Placental pericyte (primary cell): ENCODE measurements around the gene DEFB121.

GRCh38 chr20:29489132-29489459, 1768.4 kb upstream of the DEFB115 start:
- CAGE, long polyA plus RNA, result no peak

DNA sequence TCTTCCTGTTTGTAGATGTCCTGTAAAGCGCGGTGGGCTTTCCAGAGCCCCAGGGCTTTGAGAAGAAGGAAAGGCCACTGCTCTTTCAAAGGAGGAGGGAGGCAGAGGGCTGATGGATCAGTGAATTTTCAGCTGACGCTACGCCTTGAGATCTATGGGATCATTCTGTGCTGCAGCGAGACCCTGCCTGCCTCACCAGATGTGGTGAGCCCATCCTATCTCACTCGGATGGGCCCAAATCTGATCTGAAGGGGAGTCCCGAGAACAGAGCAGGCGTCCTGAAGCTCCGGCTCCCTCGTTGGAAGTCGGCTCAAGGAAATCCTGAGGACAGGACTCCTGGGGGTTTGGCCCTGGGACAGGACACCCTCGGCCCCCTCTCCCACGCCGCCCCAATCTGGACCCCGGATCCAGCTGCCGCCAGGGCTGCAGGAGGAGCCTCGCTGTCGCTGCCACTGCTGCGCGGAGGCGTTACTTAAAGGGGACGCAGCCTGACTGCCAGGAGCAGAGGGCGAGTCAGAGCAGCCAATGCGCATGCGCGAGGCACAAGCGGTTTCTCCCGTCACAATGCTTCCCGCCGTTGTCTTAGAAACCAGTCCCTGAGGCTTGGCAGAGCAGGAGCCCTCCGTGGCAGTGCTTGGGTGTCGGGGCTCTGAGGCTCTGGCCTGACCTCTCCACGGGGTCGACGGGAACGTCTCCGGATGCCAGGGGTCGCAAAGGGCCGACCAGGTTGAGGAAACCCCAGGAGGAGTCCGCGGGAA, 1568.0 kb upstream of the DEFB115 start:
- CAGE, long polyA plus RNA, result no peak

GRCh38 chr20:29873853-29874271, 1383.6 kb upstream of the DEFB115 start:
- CAGE, long polyA plus RNA, result no peak

- CAGE, long polyA plus RNA, result no peak
Measured at GRCh38 chr20:29883951-29884933, 1373.2 kb upstream of the DEFB115 start.

- CAGE, long polyA plus RNA, result no peak
Measured at GRCh38 chr20:30283273-30284020, 974.0 kb upstream of the DEFB115 start.

DNA sequence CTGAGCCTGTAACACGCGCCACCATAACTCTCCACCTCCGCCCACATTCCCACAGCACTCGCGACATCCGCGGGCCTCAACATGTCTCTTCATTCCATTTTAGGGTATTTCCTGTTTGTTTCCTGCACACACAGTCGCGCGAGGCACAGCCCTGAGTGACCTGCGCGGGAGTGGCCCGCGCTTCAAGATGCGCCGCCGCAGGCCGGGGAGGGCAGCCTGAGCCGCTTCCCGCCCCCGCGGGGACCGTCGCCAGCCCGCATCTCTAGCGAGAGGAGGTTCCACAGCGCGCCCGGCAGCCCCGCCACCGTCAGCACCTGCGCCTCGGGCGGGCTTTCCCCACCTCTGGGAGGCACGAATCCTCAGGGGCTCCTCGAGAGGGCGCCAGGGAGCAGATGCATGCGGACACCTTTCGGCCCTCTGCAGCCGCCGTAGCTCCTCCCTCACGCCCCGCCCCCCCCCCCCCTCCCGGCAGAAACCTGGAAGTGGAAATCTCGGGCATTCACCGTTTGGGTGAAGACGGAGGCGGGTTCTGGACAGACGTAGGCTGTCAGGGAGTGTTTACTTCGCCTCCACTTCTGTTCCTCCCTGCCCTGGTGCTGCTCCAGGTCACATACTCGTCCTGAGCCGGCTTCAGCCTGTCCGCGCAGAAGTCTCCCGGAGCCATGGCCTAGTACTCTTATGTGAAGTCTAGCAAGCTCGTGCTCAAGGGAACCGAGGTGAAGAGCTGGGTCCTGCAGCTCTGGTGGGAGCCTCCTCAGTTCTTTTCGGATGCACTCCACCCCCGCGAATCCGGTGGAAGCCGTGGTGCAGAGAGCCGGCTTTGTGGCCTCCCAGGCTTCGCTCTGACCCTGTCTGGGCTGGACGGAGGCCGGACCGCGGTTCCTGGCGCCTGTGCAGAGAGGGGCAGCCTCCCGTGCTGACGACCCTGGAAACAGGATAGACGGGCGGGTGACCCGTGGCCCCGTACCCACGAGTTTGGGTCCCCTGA, 880.5 kb upstream of the DEFB115 start:
- CAGE, long polyA plus RNA, result no peak

GRCh38 chr20:30537200-30537795, 720.2 kb upstream of the DEFB115 start:
- CAGE, long polyA plus RNA, result no peak

GRCh38 chr20:30586303-30586604, 671.2 kb upstream of the DEFB115 start:
- CAGE, long polyA plus RNA, result no peak

DNA sequence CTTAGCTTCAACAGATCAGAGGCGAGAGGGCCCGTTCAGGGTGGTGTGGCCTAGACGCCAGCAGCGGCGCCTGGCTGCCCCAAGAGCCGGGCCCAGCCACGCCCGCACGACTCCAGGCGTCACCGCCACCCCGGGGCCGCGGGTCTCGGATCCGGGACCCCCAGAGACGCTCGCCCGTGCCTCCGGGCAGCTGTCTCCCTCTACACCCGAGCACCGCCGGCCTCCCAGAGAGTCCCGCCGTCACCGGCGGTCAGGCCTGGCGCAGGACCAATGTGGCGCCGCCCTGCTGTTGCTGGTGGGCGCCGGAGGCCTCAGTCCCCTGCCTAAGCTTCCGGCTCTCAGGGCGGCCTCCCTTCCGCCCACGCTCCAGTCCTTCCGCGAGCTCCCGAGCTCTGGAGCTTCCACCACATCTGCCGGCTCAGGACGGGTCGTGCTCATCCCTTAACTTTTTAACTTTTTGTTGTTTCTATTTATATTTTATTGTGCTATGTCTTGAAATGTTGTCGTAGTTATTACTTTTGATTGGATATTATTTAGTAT, 441.2 kb upstream of the DEFB115 start:
- CAGE, long polyA plus RNA, result no peak

DNA sequence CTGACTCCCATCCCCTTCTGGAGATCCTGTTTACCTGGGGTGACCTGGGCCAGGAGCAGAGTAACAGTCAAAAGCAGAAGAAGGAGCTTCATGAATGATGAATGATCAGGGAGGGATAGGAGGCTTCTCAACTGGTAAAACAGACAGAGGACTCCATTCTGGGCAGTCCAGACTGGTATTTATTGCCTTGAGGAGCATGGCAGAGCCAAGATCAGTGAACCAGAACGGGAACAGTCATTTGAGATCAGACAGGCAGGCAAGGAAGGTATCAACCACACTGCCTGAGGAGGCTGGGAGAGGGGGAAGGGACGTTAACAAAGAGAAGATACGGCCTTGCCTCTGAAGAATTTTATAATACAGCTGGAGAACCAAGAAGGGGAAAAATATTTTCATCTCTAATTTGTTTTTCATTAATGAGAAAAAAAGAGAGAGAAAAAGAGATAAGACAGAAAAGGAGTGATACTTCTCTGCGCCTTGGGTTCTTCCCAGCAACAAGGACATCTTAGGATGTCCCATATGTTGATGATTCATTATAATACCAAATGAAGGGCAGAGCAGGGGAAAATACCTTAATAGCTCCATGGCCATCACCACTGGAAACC, at the start of gene DEFB121:
TSS of gene DEFB121 (minus strand) at position 155 of the 602 bp plus-strand sequence.
- CAGE, long polyA plus RNA, result no peak

DNA sequence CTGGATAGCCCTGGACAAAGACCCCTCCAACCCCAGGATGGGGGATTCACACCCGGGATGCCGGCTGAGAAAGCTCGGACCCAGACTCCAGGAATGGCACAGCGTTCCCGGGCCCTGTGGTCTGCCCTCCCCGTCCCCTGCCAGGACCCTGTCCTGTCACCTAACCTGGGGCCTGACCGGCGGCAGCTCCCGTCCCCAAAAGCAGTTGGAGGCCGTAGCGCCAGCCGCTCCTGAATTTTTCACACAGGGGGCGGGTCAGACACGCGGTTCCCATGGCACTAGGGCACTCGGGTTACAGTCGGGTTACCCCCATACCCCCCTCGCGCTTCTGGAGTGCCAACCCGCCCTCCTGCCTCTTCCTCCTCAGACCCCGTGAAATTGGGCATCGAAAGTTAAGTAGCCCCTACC, 434 bp downstream of the REM1 start:
- CAGE, long polyA plus RNA, result no peak

- CAGE, long polyA plus RNA, result no peak
Measured at GRCh38 chr20:31605403-31606414, 620 bp downstream of the ID1 start.

- CAGE, long polyA plus RNA, result no peak
Measured at GRCh38 chr20:31608961-31609332, 3.9 kb downstream of the ID1 start.

DNA sequence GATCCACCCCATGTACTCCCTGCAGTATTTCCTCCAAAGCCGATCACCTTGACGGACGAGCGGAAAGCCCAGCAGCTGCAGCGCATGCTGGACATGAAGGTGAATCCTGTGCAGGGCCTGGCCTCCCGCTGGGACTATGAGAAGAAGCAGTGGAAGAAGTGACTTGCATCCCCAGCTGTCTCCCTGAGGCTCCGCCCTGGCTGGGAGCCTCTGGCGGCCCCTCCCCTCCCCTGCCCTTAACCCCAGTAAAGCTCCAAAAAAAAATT, 7.0 kb downstream of the COX4I2 start:
- CAGE, long polyA plus RNA, result no peak

DNA sequence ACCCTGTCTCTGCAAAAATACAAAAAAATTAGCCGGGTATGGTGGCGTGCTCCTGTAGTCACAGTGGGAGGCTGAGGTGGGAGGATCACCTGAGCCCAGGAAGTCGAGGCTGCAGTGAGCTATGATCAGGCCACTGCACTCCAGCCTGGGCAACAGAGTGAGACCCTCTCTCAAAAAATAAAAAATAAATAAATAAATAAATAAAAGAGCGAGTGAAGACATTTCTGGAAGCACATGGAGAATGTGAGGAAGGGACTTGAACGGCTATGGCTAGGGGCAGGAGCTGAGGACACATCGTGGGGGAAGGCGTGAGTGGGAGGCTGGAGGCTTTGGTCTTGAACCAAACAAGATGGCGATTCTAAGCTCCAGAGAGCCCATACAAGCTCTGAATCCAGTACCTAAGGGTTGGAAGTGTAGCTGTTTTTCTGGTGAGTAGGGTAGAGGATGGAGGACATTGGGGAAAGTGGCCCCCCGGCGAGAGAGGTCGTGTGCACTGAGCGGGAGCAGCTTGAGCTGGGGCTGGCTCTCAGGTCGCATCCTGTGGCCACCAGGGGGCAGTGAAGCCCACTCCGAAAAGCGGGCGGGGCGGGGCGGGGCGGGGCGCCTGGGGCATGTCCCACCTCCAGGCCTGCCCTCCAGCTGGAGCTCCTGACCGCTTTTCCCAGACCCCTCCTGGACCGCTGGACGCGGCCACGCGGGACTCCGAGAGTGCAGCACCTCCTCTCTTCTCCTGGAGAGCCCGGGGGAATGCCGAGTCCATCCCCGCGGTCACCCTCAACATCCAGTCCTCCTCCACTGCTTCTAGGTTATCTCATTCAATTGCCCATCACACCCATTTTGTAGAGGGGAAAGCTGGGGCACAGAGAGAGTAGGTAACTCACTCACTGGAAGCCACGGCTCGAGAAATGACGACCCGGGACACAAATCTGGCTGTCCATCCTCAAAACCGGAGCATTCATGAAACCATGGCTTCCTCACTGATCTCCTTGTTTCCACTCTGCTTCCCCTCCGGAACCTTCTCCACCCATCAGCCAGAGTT, 23.8 kb downstream of the COX4I2 start:
- CAGE, long polyA plus RNA, result no peak

DNA sequence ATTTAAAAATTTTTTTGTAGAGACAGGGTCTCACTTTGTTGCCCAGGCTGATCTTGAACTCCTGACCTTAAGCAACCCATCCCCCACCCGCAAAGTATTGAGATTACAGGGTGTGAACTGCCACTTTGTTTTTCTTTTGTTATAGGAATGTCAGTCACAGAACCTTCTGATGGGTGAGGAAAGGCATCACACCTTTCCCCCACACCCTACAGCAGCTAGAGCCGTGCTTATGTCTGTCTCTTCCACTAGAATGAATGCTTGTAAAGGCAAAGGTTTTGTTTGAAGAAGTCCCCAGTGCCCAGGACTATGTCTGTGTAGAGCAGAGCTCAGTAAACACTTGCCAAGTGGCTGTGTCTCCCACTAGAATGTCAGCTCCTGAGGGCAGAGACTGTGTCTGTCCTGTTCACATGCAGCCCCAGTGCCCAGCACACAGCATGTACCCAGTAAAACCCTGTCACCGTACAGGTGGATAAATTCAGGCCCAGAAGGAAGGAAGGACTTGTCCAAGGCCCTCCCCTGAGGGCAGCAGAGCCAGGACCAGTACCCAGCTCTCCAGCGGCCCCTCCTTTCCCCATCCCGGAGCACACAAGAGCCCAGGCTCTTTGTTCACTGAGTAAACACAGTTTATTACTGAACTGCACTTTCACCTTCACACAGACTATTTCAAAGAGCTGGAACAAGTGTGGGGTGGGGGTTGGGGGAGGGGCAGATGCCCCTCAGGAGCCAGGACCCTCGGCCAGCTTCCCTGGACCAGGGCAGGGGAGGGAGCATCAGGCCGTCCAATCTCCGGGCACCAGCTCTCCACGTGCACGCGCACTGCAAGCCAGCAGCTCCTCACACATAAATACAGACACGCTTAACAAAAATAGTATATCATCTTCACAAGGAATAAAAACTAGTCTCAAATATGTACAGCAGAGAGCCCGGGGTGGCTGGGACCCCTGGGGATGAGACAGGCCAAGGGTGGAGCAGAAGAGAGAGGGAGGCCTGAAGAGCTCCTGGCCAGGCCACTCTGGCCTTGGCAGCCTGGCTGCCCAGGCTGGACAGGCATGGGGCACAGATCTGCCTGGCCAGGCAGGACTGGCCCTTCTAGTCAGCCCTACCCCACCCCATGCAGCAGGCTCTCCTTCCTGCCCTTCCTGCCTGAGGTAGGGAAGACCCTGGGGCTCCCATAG, 26.5 kb downstream of the COX4I2 start:
- CAGE, long polyA plus RNA, result no peak

GRCh38 chr20:31681230-31682138, 41.2 kb downstream of the BCL2L1 start:
- CAGE, long polyA plus RNA, result no peak

GRCh38 chr20:31723403-31724059, 863 bp upstream of the BCL2L1 start:
- CAGE, long polyA plus RNA, result no peak

- CAGE, long polyA plus RNA, result no peak
Measured at GRCh38 chr20:31811967-31812186, 7.3 kb upstream of the MYLK2 start.

DNA sequence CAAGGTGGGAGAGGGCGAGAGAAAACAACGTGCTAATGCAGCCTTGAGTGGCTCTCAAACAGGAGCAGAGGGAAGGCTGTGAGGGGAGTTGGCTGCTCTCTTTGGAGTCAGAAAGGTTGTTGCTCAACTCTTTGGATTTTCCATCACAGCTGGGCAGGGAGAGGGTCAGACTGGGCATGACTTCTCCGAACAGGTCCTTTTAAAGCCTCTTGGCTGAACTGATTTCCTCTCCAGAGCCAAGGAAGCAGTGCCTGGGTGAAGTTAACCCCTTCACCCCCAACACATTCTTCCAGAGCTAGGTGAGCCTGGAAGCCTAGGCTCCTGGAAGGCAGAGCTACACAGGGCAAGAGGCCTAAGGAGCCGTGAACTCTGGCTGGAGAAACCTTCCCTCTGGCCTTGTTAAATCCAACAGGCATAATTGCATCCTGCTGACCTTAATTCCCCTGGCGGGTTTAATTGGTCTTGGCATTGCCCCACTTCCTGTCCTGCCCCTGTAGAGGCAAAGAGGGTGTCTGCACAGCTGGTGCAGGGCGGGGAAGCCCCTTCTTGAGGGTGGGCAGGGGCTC, 3.7 kb upstream of the MYLK2 start:
- CAGE, long polyA plus RNA, result no peak